ENCODE measurements around a stretch of chr2.

- PRO-cap, 2 experiments: no peak in any of the 2 experiments
These were observed 165.1 kb downstream of the MYCN start for GRCh38 chr2:16105284-16106103.

- PRO-cap, 2 experiments: peak in 2 of 2 experiments; most common plus-strand start chr2:16374687 (in 2)
These were observed 291.1 kb downstream of the CYRIA start for GRCh38 chr2:16374503-16374961.

DNA sequence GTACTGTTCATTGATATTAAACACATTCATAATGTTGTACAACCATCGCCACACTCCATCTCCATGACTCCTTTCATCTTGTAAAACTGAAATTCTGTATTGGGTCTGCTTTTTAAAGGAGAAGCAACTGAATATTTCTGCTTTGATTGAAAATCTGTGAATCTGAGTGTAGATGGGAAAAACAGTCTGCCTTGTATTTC is 99.5 kb downstream of the CYRIA start:
- PRO-cap, 2 experiments: no peak in any of the 2 experiments

GRCh38 chr2:16647425-16648325 is 18.0 kb downstream of the CYRIA start:
- PRO-cap, 2 experiments: no peak in any of the 2 experiments

- PRO-cap, 2 experiments: no peak in any of the 2 experiments
These were observed 15.8 kb downstream of the CYRIA start for GRCh38 chr2:16649783-16650340.

DNA sequence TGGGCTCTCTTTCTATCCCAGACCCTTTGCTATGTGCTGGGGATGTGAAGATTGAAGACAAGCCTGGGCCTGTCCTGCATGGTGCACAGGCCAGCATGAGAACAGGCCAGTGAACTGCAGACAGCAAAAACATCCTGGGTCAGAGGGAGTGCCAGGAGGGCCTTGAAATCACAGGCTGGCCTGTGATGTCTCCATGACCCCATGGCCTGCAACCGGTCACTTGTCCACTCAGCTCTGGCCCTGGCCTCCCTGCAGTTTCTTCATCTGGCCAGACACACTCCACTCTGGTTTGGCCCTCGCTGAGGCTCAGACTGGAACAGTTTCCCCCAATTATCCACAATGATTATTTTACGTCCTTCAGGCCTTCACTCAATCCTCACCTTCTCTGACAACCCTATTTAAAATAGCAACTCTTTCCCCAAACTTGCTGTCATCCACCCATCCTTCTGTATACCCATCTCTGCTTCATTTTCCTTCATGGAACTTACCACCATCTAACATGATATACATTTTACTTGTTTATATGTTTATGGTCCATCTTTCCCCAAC is 12.5 kb downstream of the CYRIA start:
- PRO-cap, 2 experiments: no peak in any of the 2 experiments

GRCh38 chr2:16828725-16829143 is 163.1 kb upstream of the CYRIA start:
- PRO-cap, 2 experiments: no peak in any of the 2 experiments

GRCh38 chr2:17649265-17649849 is 104.3 kb downstream of the SMC6 start:
- PRO-cap, 2 experiments: no peak in any of the 2 experiments

- PRO-cap, 2 experiments: no peak in any of the 2 experiments
These were observed 103.6 kb downstream of the SMC6 start for GRCh38 chr2:17650016-17650446.

- PRO-cap, 2 experiments: no peak in any of the 2 experiments
These were observed 32.7 kb downstream of the SMC6 start for GRCh38 chr2:17720887-17721336.

- PRO-cap, 2 experiments: no peak in any of the 2 experiments
These were observed 12.2 kb downstream of the SMC6 start for GRCh38 chr2:17741370-17741811.

GRCh38 chr2:17754850-17755443 is 1.0 kb downstream of the GEN1 start:
- PRO-cap, 2 experiments: no peak in any of the 2 experiments

DNA sequence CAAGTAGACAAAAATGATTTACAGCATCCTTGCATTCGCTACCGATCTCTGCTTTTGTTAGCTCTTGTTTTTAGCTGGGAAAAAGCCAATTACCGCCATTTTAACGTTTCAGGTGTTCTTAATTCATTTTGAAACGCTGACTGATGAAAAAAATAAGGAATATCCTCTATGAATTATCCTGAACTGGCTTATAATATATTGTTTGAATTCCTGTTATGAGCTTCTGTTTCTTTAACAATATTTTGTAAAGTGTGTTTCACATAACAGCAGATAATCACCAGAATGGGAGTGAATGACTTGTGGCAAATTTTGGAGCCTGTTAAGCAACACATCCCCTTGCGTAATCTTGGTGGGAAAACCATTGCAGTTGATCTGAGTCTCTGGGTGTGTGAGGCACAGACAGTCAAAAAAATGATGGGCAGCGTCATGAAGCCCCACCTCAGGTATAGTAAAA is 5.8 kb downstream of the GEN1 start:
- PRO-cap, 2 experiments: no peak in any of the 2 experiments

- PRO-cap, 2 experiments: no peak in any of the 2 experiments
These were observed 11.5 kb downstream of the GEN1 start for GRCh38 chr2:17765277-17765957.

- PRO-cap, 2 experiments: no peak in any of the 2 experiments
These were observed 2.5 kb upstream of the MSGN1 start for GRCh38 chr2:17813647-17814206.

GRCh38 chr2:17977081-17977461 is 98.6 kb downstream of the KCNS3 start:
- PRO-cap, 2 experiments: no peak in any of the 2 experiments

GRCh38 chr2:18311699-18311898 is 248.9 kb downstream of the RDH14 start:
- PRO-cap, 2 experiments: no peak in any of the 2 experiments

- PRO-cap, 2 experiments: no peak in any of the 2 experiments
These were observed 337.4 kb downstream of the OSR1 start for GRCh38 chr2:19020870-19021572.

- PRO-cap, 2 experiments: no peak in any of the 2 experiments
These were observed 217.7 kb downstream of the OSR1 start for GRCh38 chr2:19140654-19141131.

- PRO-cap, 2 experiments: no peak in any of the 2 experiments
These were observed 2.8 kb downstream of the OSR1 start for GRCh38 chr2:19355599-19356014.